BJ (cell line): ENCODE data around the genes ADI1 and RSAD2.

GRCh38 chr2:3448246-3448567 is 68.7 kb downstream of the TRAPPC12 start:
- CAGE, long polyA plus RNA = no peak
- RRBS = no CpG with 5 or more reads among the region's 3 CpGs

DNA sequence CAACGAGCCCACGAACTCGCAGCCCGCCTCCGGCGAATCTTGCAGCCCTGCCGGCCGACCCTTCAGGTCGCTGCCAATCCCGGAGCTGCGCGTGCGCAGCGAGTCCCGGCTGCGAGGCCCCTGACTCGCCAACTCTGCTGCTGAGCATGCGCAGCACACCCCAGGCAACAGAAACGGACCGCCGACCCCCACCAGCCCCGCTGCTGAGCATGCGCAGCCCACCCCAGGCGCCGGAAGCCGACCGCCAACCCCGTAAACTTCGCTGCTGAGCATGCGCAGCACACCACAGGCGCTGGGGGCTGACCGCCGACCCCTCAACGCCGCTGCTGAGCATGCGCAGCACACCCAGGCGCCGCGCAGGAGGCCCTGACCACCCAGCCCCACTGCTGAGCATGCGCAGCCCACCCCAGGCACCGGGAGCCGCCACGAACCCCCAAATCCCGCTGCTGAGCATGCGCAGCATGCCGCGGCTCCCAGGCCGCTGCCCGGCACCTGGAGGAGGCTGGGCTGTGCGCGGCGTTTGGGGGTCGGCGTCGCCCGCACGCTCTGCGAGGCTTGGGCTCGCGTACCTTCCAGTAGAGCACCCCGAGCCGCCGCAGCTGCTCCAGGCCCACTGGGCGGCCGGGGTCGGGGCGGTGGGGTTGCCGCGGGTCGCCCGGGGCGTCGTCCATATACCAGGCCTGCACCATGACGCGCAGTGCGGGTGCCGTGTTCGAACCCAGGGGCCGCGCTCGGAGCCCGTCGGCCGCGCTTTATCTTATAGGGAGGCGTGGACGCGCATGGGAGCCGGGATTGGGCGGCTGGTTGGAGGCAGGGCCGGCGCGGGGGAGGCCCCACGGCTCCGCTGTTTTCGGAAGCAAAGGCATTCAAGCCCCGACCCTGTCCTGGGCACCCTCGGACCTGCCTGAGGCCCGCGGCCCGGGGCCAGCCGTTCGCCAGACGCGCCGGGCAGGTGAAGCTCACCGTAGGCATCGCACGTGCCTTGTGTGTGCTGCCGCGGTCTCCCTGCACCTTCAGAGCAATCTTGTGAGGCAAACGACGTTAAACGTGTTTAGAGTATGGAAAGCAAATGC is at the start of gene ADI1:
TSS of gene ADI1 (minus strand) at position 733 of the 1,073 bp plus-strand sequence.
- CAGE, long polyA plus RNA = no peak
- RRBS = 1% methylated on average over 19 of the region's 114 CpGs

- CAGE, long polyA plus RNA = no peak
- RRBS = no CpG with 5 or more reads among the region's 7 CpGs
Measured at GRCh38 chr2:3519872-3520238, 524 bp upstream of the ADI1 start.

DNA sequence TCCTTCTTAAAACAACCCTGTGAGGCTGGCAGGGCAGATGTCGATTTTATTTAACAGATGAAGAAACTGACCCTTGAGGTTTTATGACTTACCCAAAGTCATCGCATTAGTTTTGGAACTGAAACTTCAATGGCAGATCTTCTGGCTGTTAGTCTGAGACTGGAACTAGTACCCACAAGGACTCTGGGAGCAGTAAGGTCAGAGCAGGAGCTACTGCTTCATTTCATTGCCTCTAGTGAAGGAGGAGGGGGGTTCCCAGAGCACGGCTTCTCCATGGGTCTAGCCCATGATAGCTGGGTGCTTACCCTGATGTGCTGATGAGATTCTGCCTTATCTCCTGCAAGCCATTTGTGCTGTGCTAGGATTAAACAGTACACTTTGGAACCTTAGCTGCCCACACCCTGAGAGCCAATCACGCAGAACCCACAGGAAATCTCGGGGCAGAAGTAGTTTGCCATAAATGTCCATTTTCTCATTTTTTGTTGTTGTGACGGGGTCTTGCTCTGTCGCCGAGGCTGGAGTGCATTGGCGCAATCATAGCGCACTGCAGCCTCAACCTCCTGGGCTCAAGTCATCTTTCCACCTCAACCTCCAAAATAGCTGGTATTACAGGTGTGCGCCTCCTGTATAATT is 5.5 kb upstream of the RNASEH1 start:
- CAGE, long polyA plus RNA = no peak
- RRBS = no CpG with 5 or more reads among the region's 11 CpGs

DNA sequence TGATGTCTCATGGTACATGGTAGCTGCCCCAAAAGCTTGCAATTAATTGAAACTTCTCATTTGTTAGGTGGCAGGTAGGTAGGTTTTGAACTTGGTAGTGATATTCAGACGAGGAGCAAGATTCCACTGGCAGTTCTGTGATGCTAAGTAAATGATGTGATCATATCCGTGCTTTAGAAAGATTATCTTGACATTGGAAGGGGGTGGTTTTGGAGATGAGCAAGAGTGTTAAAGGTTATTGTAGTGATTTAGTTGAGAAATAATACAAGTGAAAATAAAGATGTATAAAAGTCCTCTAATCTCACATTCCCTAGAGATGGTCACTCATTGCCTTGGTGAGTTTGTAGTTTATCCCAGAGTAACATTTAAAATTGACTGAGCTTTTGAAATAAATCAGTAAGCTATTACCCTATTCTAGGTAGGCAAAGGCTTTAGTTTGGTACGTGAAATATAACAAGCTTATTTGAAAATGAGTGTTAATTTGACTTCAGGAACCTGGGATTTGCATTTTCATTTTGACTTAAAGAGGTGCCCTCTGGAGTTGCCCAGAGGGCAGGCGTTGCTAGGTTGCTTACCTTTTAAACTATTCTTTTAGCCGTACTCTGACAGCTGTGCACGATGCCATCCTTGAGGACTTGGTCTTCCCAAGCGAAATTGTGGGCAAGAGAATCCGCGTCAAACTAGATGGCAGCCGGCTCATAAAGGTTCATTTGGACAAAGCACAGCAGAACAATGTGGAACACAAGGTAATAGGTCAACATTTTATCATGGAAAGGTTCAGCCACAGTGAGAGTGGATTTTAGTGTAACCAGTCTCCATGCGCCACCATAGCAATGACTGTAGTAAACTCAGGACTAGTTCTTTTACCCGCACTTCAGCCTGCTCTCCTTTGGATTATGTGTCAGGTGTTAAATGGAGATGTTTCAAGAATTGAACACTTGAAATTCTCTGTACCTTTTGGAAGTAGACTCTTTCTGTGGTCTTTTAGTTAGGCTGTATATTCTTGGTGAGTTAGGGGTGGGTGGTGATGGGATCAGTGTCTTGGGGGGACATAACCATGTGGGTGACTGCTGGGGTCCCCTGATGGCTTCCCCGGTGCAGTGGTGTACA is 4.8 kb downstream of the RPS7 start:
- CAGE, long polyA plus RNA = no peak
- RRBS = 80% methylated on average over 1 of the region's 13 CpGs

DNA sequence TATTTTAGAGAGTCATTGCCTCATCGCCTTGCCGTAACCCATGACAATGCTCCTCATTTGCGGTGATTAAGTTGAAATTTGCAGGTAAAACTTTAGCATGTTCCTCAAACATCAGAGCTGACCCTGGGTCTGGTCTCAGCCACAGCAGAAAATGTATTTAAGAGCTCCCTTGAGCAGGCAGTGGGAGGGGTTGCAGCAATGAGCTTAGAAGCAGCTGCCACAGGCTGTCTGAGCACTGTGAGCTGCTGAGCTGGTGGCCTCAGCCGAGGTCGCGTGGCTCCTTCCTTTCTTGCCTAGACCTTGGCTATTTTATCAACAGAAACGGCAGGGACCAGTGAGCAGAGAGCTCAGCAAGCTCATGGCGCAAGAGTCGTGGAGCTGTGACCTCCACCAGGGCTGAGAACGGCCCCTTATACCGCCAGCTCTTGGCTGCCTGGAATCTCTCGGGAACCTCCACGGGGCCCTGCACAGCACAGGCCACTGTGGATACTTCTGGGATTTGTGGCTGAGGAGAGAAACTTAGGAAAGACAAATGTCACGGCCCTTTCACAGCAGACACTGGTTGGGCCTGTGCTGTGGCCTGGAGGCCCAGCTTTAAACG is 1.4 kb downstream of the ALLC start:
- CAGE, long polyA plus RNA = no peak
- RRBS = no CpG with 5 or more reads among the region's 15 CpGs

DNA sequence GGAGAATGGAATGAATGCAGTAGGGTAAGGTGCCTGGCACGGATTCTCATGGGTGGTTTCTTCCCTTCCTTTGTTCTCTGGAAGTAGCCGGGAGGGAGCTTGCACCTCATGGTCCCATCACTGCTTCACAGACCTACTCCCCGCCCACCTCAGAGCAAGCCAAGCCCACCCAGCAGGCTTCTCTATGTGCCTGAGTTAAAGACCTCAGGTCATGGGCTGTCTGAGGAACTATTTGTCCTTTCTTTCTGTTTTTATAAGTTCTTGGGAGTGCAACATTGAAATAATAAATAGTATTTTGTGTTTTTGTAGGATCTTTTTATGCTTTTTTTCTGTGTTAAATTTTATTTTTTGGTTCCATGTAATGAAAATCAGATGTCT is 3.6 kb downstream of the DCDC2C start:
- CAGE, long polyA plus RNA = no peak
- RRBS = no CpG with 5 or more reads among the region's 3 CpGs

DNA sequence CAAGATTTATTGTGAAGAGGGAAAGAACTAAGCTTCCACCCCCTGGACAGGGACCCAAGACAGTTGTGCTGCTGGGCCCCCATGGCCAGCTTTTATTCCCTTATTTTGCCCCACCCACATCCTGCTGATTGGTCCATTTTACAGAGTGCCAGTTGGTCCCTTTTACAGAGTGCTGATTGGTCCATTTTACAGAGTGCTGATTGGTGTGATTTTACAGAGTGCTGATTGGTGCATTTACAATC is 155.8 kb downstream of the DCDC2C start:
- CAGE, long polyA plus RNA = no peak

GRCh38 chr2:3901985-3902602 is 198.7 kb downstream of the DCDC2C start:
- CAGE, long polyA plus RNA = no peak
- RRBS = no CpG with 5 or more reads among the region's 8 CpGs

DNA sequence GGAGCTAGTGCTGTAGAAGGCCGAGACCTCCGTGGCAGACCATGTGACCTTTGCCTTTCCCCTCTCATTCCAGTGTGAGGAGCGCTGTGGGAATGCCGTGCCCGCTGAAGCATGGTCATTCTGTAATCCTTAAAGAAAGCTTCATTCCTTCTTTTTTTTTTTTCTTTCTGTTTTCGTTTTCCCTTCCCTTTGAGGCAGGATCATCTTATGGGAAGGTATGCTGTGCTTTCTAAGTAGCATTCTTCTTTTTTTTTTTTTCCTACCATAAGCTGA is 208.8 kb downstream of the DCDC2C start:
- CAGE, long polyA plus RNA = no peak
- RRBS = no CpG with 5 or more reads among the region's 6 CpGs

DNA sequence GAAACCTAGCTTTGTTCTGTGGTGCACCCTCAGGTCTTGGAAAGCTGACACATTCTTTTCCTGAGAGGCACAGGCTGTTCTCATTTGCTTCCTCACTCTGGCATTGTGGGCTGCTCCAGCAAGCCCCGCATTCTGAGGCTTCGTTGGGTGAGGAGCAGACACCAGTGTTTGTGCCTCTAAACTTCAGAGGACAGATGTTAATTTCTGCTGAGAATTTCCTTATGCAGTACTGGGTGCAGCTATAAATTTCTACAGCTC is 580.4 kb downstream of the DCDC2C start:
- CAGE, long polyA plus RNA = no peak
- RRBS = no CpG with 5 or more reads among the region's 2 CpGs

DNA sequence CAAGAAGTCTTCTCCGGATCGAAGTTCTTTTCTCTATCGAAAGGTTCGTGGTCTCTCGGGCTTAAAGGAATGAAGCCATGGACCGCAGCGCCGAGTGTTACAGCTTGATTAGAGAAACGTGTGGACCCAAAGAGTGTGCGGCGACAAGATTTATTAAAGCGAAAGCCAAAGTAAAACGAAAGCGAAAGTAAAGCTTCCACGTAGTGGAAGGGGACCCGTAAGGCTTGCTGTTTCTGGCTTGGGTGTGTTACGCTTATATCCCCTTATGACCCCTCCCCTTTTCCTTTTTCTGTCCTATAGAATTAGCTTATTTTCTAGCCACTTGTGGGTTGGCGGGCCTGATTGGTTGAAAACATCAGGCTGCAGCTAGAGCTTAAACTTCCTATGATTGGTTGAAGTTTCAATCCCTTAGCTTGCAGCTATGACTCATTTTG is 969.6 kb downstream of the DCDC2C start:
- CAGE, long polyA plus RNA = no peak
- RRBS = no CpG with 5 or more reads among the region's 18 CpGs

DNA sequence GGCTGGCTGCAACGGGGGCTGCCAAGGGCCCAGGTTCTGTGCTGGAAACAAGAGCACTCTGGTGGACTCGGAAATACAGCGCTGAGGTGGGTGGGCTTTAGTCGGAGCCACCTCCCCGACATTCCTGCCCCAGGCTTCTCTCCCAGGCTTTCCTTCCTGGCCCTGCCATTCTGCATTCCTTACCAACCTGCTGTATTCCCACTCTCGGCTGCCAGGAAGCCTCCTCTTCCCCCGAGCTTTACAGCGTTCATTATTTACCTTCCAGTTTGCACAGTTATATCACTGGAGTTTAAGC is 246.3 kb downstream of the SOX11 start:
- CAGE, long polyA plus RNA = no peak
- RRBS = no CpG with 5 or more reads among the region's 8 CpGs

DNA sequence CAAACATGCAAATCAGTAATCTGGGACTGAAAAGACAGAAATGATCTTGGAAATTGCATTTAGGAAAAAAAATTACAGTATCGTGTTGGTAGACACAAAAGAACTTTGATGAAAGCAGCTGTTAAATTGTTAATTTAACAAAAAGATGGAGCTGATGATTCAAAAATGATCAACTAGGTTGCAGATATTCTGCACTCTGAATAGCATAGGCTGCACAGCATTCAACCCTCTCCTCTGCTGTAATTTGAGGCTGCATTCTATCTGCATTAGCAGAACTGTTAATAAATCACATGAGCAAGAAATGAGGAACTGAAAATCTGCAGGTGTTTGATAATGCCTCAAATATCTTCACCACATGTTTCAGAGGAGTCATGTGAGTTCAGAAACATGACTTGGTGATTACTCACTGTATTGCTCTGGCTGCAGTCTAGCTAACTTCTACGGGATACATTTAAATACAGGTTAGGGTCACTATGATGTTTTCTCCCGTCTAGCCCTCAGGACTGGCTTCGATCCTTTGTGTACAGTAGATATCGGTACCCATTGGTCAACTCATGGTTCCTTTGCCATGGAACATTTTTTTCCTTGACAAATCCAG is 520.2 kb downstream of the CMPK2 start:
- CAGE, long polyA plus RNA = no peak
- RRBS = no CpG with 5 or more reads among the region's 5 CpGs

DNA sequence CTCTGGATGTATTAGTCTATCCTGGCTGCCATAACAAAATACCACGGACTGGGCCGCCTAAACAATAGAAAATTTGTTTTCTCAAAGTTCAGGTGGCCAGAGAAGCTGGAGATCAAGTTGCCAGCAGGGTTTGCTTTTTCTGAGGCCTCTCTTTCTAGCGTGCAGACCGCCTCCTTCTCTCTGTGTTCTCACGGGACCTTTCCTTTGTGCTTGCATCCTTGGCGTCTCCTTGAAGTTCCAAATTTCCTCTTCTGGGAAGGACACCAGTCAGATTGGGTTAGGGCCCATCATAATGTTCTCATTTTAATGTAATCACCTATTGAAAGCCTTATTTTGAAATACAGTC is 1.4 kb upstream of the CMPK2 start:
- CAGE, long polyA plus RNA = no peak
- RRBS = no CpG with 5 or more reads among the region's 6 CpGs

- CAGE, long polyA plus RNA = no peak
- RRBS = no CpG with 5 or more reads among the region's 9 CpGs
Measured at GRCh38 chr2:6877278-6878176, at the start of gene RSAD2. Gene RSAD2, plus strand, starts transcription at chr2:6877777.

DNA sequence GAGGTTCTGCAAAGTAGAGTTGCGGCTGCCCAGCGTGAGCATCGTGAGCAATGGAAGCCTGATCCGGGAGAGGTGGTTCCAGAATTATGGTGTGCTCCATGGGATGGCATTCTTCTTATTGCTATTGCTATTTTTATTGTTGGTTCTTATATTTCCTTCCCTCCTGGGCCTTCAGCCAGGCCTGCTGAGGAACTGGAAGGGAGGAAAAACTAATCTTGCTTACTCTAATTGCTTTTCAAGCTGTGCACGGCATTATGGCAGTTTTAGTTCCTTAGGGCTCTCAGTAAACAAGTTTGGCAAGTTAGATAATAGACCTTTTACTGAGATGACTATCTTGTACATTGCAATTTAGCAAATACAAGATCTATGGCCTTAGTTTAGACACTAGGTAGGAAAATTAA is 5.9 kb downstream of the RSAD2 start:
- CAGE, long polyA plus RNA = no peak
- RRBS = 73% methylated on average over 3 of the region's 5 CpGs

DNA sequence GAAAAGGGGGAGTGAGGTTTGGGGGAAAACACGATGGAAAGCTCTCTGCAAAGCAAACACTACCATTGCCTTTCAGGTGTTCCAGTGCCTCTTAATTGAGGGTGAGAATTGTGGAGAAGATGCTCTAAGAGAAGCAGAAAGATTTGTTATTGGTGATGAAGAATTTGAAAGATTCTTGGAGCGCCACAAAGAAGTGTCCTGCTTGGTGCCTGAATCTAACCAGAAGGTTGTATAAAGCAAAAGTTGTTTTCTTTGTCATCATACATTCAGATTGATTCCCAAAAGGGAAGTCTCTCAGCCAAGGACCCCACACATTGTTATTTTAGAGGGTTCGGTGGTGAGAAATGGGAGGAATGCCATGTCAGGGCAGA is 12.5 kb downstream of the RSAD2 start:
- CAGE, long polyA plus RNA = no peak
- RRBS = no CpG with 5 or more reads among the region's 3 CpGs

- CAGE, long polyA plus RNA = no peak
- RRBS = no CpG with 5 or more reads among the region's 5 CpGs
Measured at GRCh38 chr2:7016728-7017119, 99.5 kb downstream of the RNF144A start.

DNA sequence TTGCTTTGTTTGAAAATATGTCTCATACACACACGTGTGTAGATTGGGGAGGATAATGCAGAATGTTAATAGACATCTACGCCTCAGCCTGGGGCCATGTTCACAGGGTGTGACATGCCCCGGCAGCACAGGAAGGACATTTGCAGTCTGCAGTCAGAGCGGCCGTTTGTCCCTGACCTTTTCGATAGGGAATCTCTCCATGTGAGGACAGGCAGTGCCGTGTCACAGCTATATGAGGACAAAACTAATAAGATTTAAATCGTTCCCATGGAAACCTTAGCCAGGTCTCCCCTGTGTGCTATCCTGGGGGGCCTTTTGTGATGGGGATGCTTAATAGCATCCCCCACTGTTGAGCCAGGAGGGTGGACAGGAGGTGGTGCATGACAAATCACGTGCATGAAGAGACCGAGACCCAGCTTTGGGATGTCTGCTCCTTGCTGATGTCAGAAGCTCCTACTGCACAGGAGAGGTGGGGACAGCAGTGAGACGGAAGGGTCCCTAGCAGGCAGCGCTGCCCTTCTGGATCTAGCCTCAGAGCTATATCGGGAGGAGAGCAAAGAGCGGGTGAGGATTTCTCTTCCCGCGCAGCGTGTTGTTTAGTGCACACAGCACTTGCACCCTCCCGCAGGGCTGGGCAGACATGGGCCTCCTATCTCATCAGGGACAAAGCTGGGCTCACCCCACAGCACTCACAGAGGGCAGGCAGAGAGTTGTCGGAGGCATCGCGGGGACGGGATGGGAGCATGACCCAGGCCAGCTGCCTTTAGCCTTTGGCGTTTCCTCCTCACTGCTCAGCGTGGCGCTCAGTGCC is 100.7 kb downstream of the RNF144A start:
- CAGE, long polyA plus RNA = no peak
- RRBS = no CpG with 5 or more reads among the region's 25 CpGs